IMR-90 (cell line): ENCODE measurements around a stretch of chr1.

GRCh38 chr1:180197006-180197742 is 32.9 kb upstream of the LHX4 start:
- RRBS, result 67% methylated on average over 1 of the region's 8 CpGs
CAGE:
- cytosol, long polyA plus RNA, result start-site peak on the minus strand at chr1:180197023-180197109, 7 and 22 reads in 2 replicates
- long polyA plus RNA, result no peak
- nucleus, long polyA plus RNA, result no peak

GRCh38 chr1:180217385-180217793 is 12.7 kb upstream of the LHX4 start:
- RRBS, result no CpG with 5 or more reads among the region's 6 CpGs
CAGE:
- cytosol, long polyA plus RNA, result no peak
- long polyA plus RNA, result no peak
- nucleus, long polyA plus RNA, result no peak

- RRBS, result no CpG with 5 or more reads among the region's 5 CpGs
CAGE:
- cytosol, long polyA plus RNA, result no peak
- long polyA plus RNA, result no peak
- nucleus, long polyA plus RNA, result no peak
These were observed 36.6 kb upstream of the ACBD6 start for GRCh38 chr1:180539028-180539407.

DNA sequence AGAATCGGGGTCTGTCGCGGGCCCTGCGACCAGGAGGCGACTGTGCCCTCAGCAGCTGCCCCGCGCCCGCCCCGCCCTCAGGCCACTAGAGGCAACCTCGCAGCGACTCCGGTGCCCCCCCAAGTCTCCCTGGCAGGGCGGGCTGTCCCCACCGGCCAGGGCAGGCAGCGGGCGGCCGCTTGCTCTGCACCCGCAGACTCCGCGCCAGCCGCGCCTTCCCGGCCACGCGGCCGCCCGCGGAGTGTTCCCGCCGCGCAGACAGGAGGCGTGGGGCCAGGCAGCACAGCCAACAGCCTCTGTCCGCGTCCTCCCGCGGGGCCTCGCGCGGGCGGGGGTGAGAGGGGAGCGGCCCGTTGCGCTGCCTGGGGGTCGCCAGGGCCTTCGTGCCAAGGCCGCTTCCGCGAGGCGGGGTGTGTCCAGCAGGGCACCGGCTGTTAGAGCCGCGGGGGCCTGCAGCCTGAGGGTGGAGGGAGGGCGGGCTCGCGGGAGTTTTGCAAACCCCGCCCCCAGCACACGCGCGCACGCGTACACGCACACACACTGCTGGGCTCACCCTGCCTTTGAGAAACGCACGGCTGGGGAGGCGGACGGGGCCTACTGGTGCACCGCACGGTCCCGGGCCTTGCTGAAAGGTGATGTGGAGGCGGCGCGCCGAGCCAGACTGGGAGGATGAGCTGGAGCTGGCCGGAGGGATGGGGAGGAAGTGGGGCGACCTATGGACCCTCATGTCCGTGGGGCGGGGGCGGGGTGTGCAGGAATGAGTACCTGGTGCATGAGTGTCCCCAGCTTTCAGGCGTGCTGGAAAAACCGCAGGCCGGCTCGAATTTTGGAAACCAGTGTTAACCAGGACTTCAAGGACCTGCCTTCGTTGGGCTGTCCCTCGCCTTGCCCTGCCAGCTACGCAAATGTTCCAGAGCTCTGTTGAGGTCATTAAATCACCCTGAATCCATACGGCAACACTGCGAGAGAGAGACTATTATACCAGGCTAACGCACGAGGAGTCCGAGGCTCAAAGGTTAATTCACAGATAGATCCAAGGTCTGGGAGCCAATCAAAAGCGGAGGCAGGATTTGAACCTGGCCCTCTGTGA is 41.6 kb downstream of the KIAA1614 start:
- RRBS, result 23% methylated on average over 17 of the region's 91 CpGs
CAGE:
- cytosol, long polyA plus RNA, result no peak
- long polyA plus RNA, result no peak
- nucleus, long polyA plus RNA, result no peak

DNA sequence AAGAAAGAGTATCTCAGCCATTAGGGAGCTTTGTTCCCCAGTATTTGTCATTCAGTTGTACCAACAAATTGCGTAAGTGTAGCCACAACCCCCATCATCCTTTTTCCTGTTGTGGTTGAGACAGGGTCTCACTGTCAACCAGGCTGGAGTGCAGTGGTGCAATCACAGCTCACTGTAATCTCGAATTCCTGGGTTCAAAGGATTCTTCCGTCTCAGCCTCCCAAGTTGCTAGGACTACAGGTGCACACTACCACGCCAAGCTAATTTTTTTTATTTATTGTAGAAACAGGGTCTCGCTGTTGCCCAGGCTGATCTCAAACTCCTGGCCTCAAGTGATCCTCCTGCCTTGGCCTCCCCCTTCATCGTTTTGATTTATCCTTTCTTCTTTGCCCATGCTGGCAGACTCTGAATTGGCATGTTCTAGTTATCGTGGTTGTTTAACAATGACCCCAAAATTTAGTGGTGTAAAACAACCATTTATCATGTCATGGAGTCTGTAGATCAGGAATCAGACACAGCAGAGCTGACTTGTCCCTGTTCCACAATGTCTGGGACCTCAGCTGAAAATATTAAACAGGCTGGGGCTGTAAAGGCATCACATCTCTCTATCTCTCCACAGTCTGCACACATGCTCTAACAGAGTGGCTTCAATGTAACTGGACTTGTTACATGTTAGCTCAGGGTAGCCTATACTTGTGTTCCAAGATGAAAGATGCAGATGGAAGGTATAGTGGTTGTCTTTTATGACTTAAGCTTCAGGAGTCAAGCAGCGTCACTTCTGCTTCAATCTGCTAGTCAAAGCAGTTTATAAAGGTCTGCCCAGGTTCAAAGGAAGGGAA is 9.2 kb downstream of the STX6 start:
- RRBS, result no CpG with 5 or more reads among the region's 8 CpGs
CAGE:
- cytosol, long polyA plus RNA, result no peak
- long polyA plus RNA, result no peak
- nucleus, long polyA plus RNA, result no peak

DNA sequence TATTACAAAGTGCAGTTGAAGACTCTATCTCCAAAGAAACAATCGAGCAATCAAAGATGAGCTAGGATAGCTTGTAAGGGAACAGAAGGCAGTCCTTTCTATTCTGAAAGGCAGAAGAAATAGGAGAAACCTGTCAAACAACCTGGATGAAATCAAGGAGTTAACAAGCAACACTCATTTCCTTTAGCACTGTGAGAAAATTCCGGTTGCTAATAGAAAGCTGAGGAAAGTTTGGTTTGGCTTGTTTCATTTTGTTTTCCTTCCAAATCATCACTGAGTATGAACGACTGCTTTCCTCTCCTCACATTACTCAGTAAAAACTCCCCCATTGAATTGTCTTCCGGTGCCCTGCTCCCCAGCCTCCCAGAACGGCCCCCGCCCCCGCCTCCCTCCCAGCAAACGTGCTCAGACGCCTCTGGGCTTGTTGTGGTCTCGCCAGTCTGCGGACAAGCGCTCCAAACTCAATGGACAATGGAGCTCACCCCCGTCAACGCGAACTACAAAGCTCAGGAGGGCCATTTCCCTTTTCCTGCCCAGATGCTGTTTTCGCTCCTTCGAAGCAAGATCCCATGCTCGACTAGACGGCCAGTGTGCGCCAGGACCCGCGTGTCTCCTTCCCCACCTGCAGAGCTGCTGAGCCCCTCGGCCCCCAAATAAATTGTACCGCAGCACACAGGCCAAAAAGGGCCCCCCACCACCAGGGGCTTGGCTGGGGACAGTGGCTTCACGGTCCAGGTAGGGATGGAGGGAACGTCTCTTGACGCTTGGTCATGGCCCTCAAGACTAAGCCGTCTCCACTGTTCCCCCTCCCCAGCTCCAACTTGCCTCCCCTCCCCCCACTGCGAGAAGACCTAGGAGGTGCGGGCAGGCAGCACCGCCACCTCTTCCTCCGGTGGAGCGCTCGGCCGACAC is 691 bp downstream of the STX6 start:
- RRBS, result 1% methylated on average over 4 of the region's 35 CpGs
CAGE:
- cytosol, long polyA plus RNA, result no peak
- long polyA plus RNA, result no peak
- nucleus, long polyA plus RNA, result no peak

DNA sequence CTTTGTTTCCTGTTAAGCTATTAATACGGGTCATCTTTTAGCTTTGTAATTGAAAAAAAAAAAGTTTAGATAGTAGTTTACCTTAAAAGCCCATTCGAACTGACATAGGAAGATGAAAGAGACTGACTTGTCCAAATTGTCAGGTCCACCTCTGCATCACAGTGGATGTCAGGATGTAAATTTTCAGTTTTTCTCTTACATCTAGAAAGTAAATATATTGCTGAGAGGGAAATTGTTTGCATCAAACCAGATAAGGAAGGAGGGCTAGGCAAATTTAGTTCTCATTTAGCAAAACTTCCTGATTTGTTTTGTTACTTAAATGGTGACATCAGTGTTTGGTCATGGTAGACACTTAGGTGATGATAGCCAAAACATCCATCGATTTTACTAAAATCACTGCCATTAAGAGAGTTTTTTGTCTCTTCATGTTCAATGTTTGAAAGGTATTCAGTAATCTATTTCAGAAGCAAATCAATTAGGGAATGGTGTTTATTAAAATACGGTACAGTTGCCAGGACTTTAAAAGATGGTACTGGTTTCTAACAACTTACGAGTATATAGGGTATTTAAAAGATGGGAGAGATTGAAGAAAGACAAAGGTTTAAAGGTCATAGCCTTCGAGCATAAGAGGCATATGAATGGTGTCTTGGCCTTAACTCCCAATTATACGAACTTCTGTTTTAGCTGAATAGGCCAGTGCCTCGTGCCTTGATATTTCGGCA is 2.9 kb downstream of the IER5 start:
- RRBS, result no CpG with 5 or more reads among the region's 9 CpGs
CAGE:
- cytosol, long polyA plus RNA, result no peak
- long polyA plus RNA, result no peak
- nucleus, long polyA plus RNA, result no peak

GRCh38 chr1:181099069-181100149 is 10.9 kb downstream of the IER5 start:
- RRBS, result no CpG with 5 or more reads among the region's 13 CpGs
CAGE:
- cytosol, long polyA plus RNA, result no peak
- long polyA plus RNA, result no peak
- nucleus, long polyA plus RNA, result no peak

DNA sequence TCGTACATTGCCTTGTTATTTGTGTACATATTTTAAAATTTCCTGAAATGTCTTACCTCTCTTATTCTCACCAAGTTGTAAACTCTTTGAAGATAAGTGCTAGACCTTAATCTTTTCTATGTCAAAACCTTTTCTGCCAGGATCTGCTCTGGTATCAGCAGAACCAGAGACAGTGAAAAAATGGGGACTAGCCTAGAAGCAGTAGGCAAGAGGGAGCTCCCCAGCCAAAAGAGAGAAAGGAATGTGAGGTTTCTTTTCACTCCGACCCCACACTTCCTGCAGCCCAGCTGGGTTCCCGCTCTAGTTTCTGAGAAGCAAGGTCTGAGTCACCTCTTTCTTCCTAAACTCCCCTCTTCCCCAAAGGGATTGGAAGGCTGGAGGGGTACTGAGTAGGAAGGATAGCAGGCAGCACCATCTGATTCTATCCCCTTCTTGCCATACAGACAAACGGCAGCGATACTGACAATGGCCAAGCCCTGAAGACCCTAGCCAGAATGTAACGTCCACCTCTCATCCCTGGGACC is 12.9 kb downstream of the IER5 start:
- RRBS, result no CpG with 5 or more reads among the region's 6 CpGs
CAGE:
- cytosol, long polyA plus RNA, result no peak
- long polyA plus RNA, result no peak
- nucleus, long polyA plus RNA, result no peak

- RRBS, result 6% methylated on average over 16 of the region's 26 CpGs
CAGE:
- cytosol, long polyA plus RNA, result no peak
- long polyA plus RNA, result no peak
- nucleus, long polyA plus RNA, result no peak
These were observed 17.1 kb downstream of the IER5 start for GRCh38 chr1:181105678-181105889.

DNA sequence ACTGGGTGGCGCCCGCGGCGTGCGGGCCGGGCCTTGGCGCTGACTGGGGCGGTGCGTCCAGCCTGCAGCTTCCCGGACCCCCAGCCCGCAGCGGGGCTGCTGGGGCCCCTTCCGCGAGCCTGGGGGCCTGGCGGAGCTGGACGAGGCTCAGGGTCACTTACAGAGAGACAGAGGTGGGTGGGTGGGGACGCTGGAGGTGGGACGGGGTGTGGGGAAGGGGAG is 101.5 kb downstream of the IER5 start:
- RRBS, result 2% methylated on average over 10 of the region's 18 CpGs
CAGE:
- cytosol, long polyA plus RNA, result no peak
- long polyA plus RNA, result no peak
- nucleus, long polyA plus RNA, result no peak

GRCh38 chr1:182087183-182087753 is 25.8 kb upstream of the ZNF648 start:
- RRBS, result no CpG with 5 or more reads among the region's 5 CpGs
CAGE:
- cytosol, long polyA plus RNA, result no peak
- long polyA plus RNA, result no peak
- nucleus, long polyA plus RNA, result no peak

DNA sequence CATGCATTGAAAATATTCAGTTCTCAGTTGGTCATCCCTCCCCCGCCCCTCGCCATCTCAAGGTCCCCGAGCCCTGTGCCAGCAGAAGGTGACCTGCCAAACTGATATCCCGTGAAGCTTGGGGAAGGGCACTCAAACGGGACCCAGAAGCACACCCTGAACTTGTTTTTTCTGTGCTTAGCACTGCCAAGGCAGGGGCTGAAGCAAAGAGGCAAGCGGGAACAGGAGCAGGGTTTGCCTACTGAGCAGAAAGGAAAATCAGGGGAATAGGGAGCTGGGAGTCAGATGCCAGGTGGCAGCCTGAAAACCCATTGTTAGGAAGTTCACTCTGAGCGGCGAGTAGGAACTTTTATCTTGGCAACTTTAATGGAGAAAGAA is 68.0 kb upstream of the ZNF648 start:
- RRBS, result no CpG with 5 or more reads among the region's 8 CpGs
CAGE:
- cytosol, long polyA plus RNA, result no peak
- long polyA plus RNA, result no peak
- nucleus, long polyA plus RNA, result no peak

DNA sequence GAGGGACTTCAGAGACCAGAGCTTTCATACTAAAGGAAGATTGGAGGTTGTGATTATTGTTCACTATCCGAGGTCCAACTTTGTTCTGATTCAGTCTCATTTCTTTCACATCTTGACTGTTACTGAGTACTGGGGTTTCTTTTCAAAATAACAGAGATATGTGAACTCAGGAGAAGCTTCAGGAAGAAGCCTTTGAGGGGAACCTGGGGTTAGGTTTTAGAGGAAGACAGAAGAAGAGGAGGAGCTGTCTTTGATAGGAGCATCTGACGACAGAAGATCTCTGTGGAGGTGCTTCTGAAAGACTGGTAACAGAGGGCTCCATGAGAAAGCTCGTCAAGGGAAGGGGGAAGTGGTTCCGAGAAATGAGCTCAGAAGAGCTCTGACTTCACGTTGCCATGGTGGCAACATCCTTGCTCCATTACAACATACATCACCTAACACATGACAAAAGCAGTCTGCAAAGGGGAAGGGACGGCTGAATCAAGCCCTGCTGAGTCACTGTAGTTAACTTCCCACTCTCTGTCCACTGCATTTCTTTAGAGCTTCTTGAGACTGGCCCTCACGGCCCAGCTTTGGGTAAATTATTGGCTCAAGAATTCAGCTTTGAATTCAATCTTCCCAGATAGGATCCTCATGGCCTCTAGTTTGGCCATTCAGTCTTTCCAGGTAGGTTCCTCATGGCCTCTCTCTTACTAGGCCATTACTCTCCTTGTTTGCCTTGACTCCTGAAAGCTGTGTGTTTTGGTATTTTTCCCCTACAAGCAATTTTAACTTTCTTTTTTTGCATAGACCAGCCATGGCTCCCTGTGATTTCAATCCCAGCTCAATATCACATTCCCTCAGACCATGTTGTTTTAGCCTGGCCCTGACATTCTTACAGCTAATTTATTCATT is 87.9 kb upstream of the ZNF648 start:
- RRBS, result no CpG with 5 or more reads among the region's 7 CpGs
CAGE:
- cytosol, long polyA plus RNA, result no peak
- long polyA plus RNA, result no peak
- nucleus, long polyA plus RNA, result no peak

GRCh38 chr1:182193712-182194292 is 132.3 kb upstream of the ZNF648 start:
- RRBS, result no CpG with 5 or more reads among the region's 3 CpGs
CAGE:
- cytosol, long polyA plus RNA, result no peak
- long polyA plus RNA, result no peak
- nucleus, long polyA plus RNA, result no peak

GRCh38 chr1:182315112-182315594 is 76.4 kb downstream of the GLUL start:
- RRBS, result no CpG with 5 or more reads among the region's 5 CpGs
CAGE:
- cytosol, long polyA plus RNA, result no peak
- long polyA plus RNA, result no peak
- nucleus, long polyA plus RNA, result no peak

DNA sequence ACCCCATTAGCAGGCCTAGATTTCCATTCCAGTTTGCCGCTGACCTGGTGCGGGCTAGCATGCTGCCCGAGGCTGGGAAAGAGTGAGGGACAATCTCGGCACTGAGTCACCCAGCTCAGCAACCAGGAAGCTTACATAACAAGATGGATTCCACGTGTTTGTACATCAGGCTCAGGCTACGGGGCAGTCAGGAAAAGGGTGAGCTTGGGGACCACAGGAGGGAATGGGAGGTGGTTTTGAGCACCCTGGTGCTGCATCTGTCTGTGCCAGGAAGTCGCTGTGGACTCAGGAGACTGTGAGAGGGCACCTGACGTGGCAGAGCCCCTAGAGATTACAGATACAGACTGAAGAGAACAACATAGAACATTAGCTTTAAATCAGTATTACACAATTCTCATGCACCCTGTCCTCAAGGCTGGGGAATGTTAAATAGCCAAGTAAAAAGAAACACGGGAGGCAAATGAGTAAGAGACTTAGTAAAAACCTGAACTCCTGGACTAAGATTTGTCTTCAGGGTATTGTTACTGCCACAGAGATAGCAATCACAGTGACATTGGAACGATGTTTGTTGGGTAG is 51.2 kb downstream of the GLUL start:
- RRBS, result no CpG with 5 or more reads among the region's 10 CpGs
CAGE:
- cytosol, long polyA plus RNA, result no peak
- long polyA plus RNA, result no peak
- nucleus, long polyA plus RNA, result no peak

DNA sequence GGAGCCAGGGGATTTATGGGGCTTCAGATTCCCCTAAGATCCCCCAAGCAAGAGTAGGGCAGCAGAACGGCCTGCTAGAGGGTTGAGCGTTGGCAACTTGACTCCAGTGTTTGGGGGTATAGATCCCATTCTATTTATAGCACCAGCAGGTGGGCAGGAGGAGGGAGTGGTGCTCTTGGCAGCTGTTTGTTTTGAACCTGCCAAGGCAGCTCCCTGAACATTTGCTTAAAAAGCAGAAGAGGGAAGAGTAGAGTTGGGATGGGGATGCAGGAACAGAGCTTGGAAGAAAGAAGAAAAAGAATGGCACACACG is 33.6 kb downstream of the GLUL start:
- RRBS, result no CpG with 5 or more reads among the region's 3 CpGs
CAGE:
- cytosol, long polyA plus RNA, result no peak
- long polyA plus RNA, result no peak
- nucleus, long polyA plus RNA, result no peak

DNA sequence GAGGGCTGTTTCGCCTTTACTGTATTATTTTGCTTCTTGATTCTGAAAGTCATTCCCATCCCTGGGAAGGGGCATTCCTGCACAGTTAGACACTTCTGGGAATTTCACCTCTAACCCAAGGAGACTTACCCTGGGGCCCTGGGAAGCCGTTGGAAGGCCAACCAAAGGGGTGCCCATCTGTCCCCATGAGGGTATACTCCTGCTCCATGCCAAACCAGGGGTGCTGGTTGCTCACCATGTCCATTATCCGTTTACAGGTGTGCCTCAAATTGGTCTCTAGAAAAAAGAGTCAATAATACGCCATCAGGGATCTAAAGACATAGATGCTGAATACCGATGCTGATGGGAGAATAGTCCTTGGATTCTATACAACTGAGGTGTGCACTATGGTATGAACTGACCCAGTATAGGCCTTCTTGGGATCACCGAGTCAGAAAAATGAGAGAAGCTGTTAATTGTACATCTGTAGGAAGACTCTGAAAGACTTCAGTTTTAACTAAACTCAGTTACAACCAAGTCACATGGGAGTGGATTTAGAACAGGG is 5.4 kb downstream of the GLUL start:
- RRBS, result no CpG with 5 or more reads among the region's 6 CpGs
CAGE:
- cytosol, long polyA plus RNA, result no peak
- long polyA plus RNA, result no peak
- nucleus, long polyA plus RNA, result no peak

DNA sequence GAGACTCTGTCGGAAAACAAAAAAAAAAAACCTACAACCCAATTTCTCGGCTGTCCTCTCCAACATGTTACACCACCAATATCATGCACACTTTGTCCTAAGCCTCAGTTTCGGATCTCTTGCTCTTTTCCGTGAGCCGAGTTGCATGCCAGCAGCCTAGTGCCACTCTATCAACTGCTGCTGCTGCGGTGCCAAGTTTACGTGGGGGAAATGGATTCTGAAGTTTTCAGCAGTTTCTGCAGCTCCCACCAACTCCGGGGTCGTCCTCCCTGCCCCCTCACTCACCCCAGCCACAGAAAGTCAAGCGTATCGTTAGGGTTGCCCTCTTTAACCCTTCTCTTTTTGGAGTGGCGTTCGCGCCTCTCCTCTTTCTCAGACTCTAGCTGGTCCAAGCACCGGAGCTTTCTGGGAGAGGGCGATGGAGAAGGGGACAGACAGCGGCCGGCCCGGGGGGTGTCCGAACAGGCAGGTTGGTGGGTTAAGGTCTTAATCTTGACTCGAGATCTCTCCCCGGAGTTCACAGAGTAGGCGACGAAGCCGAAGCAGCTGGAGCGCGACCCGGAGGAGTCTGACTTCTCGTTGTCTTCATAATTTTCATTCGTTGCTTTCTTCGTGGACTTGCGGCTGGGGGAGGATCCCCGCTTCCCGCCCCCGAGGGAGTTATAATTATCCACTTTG is 1.2 kb downstream of the GLUL start:
- RRBS, result 3% methylated on average over 12 of the region's 35 CpGs
CAGE:
- cytosol, long polyA plus RNA, result no peak
- long polyA plus RNA, result no peak
- nucleus, long polyA plus RNA, result no peak